Vagina (tissue), 1 donor: ENCODE results near the genes MRPS15 and GNL2.

- PRO-cap, result no peak
- RAMPAGE, long total RNA, result start-site peak on the plus strand at chr1:36296425-36296690, 228 reads
Observed at GRCh38 chr1:36296441-36296815, 9.7 kb upstream of the SH3D21 start.

DNA sequence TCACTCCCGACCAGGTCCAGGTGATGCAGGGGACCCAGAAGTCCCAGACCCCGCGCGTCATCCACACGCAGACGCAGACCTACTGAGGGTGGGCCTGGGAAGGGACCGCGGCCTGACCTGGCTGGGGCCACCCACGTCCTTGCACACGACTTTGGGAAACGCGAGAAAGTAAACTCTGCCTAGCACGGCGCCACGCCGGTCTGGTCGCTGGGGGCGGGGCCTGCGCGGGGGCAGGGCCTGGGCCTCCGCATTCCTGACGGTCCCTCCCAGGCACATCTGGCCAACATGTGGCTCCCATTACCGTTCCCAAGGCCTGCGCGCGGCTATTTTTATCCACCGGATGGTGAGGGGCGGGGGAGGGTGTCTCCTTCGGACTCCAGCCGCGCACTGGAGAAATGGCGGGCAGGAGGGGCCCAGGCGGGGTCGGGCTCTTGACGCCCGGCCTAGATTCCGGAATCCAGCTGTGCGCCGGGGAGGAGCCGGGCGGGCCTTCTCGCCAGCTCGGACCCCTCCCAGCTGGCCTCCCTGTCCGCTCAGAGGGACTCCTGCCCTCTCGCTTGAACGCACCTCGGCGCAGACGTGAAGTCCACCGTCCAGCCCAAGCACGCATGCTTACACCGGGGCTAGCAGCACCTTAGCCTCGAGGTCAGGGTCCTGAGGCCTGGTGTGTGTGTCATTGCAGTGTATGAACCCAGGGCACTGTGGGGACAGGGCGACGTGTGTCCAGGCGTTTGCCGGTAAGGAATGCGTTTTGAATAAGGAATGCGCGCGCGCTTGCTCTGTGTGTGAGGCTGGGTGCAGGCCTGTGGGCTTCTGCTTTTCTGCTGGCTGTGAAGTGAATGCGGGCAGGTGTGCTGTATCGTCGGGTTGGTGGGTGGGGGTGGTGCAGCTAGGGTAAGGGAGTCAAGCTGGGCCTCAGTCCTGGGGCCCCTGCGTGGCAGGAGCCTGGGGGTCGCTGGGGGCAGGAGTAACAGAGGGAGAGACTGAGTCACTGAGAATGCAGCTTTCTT, 2.1 kb downstream of the EVA1B start:
- PRO-cap, result bidirectional peak, plus-strand start at position 392 of the sequence, minus-strand start at position 202 of the sequence
- RAMPAGE, long total RNA, result no peak

GRCh38 chr1:36344054-36344696, 20.7 kb upstream of the EVA1B start:
- PRO-cap, result no peak
- RAMPAGE, long total RNA, result no peak

DNA sequence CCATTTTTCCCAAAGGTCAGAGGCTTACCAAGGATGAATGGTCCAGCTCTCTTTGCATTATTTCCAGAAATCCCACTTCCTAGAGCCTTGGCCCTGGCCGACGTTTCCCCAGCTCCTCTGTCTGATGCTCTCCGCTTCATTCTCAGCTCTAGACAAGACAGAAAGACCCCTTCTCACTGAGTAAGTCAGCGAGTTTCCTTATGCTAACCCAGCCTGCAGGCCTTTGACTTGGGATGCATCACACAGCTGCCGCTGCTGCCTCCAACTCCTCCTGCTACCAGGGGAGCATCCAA, 24.6 kb downstream of the STK40 start:
- PRO-cap, result no peak
- RAMPAGE, long total RNA, result no peak

- PRO-cap, result no peak
- RAMPAGE, long total RNA, result no peak
Observed at GRCh38 chr1:36367107-36367405, 18.7 kb downstream of the STK40 start.

DNA sequence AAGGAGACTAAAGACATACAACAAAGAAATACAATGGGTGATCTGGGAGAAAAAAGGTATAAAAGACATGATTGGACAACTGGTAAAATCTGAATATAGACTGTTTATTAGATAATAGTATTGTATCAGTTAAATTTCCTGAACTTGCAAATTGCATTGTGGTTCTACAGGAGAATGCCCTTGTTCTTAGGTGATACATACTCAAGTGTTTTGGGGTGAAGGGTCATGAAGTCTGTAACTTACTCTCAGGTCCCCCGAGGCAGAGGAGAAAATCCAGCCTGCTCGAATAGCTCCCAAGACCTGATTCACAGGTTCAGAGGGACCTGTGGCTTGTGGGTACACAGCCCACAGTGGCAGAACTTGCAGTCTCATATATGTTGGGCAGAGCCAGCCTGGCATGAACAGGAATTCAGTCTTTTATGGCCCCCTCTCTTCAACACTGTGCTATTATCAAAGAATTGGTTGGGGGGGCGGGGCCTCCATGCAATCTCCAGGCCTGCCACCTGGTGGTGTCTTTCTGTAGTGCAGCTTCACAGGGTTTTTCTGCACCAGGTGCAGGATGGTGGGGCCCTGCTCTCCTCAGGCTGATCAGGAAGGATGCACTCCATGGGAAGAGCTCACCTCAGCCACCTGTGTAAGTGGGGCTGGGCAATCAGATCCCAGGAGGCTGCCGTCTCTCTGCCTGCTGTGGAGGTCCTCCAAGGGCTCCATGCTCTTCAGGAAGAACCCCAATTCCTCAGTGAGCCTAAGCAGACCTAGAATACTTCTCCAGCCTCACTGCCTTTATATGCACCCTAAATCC, 16.8 kb downstream of the STK40 start:
- PRO-cap, result no peak
- RAMPAGE, long total RNA, result no peak

- PRO-cap, result no peak
- RAMPAGE, long total RNA, result no peak
Observed at GRCh38 chr1:36379960-36380610, 5.6 kb downstream of the STK40 start.

GRCh38 chr1:36463233-36464409, at the start of gene MRPS15:
Gene MRPS15 (minus strand): TSS chr1:36464384.
- PRO-cap, result bidirectional peak, plus-strand start at chr1:36464468, minus-strand start at chr1:36464360
- RAMPAGE, long total RNA, result start-site peak on the minus strand at chr1:36464315-36464384, 583 reads

DNA sequence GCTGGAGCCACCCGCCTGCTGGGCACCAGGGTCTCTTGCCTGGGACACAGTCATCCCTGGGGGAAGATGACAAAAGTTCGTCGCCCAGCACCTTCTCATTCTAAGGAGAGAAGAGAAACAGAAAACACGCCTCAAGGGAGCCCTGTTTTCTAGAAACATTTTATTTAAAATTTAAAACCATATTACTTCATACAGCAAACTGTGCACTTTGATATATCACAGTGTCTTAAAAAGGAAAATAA, 239.0 kb downstream of the GRIK3 start:
- PRO-cap, result unidirectional peak, minus-strand start at position 95 of the sequence
- RAMPAGE, long total RNA, result no peak

GRCh38 chr1:37461333-37461886, 13.0 kb upstream of the ZC3H12A start:
- PRO-cap, result no peak
- RAMPAGE, long total RNA, result no peak

DNA sequence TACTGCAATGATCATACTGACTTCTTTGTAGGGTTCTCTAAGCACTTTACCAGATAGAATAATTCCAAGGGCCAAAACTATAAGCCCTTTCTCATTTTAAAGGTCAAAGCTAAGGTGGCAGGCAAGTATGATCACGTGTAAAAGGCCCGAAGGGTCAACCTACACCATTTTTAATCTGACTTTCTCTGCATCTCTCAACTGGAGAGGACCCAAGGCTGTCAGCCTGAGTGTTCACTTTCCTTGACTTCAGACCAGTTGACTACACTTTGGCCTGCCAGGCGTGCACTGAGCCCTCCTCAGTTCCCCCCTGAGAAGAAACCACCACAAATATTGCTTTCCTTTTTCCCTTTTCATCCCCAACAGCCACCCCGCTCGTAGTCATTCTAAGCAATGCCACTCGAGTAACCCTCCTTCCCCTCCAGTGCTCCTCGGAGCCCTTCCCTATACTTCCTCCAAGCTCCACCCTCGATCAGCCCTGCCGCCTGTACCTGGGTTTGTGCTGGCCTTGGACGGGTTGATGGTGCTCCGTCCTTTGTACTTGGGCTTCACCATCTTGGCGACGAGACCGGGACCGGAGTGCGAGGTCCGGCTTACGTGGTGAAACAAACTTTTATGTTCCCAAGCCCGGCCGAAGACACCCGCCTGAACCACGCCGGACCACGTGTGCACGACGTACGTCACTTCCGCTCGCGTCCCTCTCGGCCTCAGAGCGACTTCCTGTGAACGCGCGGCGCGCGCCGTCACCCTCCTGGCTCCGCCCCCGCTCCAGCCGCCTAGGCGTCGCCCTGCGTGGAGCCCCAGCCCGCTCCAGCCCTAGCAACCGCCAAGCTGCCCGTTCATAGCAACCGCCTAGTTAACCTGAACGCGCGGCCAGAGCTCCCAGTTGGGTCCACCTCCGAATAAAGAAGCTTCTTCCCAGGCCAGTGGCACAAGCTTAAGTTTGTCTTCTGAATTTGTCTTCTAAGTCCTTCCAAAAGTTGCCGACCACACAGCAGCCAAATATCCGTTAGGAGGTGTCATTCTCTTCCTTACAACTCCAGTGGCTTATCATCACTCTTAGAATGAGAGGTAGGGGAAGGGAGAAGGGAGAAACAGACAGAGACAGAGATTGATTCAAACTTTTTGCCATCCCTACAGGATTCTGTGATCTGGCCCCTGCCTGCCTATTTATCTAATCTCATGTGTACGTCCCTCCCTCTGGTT, at the start of gene GNL2:
Gene GNL2, minus strand, starts transcription at position 667 of the 1,203 bp plus-strand sequence.
- PRO-cap, result bidirectional peak, plus-strand start at position 800 of the sequence, minus-strand start at position 665 of the sequence
- RAMPAGE, long total RNA, result start-site peak on the minus strand centred at position 654 of the sequence, 31 bp wide, 603 reads

GRCh38 chr1:37844170-37844748, 15.1 kb downstream of the MTF1 start:
- PRO-cap, result no peak
- RAMPAGE, long total RNA, result no peak

DNA sequence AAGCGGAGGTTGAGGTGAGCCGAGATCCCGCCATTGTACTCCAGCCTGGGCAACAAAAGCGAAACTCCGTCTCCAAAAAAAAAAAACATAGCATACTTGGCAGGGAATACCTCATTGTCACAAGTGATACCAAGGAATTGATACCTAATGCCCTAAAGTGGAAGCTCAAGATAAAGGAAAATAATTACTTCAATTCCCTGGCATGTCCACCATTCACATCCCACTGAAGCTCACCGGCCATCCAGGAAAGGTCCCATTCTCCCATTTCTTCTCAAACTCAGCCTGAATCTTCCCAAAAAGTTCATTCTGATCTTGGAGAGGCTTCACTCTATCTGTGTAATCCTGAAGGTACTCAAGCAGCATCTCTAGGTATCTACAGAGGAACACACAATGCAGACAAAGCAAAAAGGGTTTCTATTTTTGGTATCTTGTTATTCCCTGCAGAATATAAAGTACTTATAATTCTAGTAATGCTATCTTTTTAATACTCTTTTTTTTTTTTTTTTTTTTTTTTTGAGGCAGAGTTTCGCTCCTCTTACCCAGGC, 9.4 kb downstream of the SF3A3 start:
- PRO-cap, result no peak
- RAMPAGE, long total RNA, result no peak

GRCh38 chr1:38026911-38027436, 14.4 kb downstream of the UTP11 start:
- PRO-cap, result no peak
- RAMPAGE, long total RNA, result no peak

DNA sequence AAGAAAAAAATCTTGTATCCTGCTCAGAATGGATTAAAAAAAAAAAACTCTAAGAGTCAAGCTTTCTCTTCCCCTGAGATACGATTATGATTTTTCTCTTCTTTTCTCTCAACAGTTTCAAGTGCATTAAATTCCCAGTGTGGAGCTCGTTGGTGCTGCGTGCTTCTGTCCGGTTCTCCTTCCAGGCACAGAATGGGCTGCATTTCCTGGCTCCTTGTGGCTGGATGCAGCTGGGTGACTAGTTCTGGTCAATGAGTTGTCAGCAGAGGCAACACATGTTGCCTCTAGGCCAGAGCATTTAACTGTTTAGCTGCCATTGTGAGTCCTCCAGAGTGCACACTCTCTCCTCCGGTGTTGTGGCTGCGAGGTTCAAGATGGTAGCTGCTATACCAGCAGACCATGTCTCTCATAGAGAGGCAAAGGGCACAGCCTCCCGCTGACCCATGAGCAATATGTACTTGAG, 312.9 kb downstream of the RRAGC start:
- PRO-cap, result no peak
- RAMPAGE, long total RNA, result no peak

DNA sequence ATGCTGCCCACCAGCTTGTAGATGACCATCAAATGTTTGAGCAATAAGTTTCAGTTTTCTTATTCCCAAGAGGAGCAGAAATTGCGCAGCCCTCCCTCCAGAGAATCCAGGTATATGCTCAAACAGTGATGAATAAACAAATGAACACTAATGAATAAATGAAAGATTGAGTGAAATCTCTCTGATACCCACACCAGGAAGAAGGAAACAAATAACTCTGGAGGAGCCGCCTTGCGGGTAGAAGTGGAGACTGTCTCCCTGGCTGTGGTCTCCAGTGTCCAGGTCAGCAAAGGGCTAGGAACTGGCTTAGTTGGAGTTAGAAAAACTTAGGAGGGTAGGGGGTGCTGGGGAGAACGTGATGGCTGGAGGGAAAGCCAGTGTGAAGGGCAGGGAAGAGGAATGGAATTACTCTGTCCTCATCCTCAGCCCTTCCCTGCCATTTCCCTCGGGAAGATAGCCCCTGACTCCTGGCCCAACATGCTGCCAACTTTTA, 581 bp downstream of the RHBDL2 start:
- PRO-cap, result no peak
- RAMPAGE, long total RNA, result no peak

GRCh38 chr1:39009452-39009675, 16.8 kb upstream of the NDUFS5 start:
- PRO-cap, result no peak
- RAMPAGE, long total RNA, result no peak

- PRO-cap, result no peak
- RAMPAGE, long total RNA, result no peak
Observed at GRCh38 chr1:39115357-39116292, 88.9 kb upstream of the MACF1 start.

GRCh38 chr1:39148776-39149404, 55.6 kb upstream of the MACF1 start:
- PRO-cap, result no peak
- RAMPAGE, long total RNA, result start-site peak on the plus strand at chr1:39148813-39148895, 19 reads

DNA sequence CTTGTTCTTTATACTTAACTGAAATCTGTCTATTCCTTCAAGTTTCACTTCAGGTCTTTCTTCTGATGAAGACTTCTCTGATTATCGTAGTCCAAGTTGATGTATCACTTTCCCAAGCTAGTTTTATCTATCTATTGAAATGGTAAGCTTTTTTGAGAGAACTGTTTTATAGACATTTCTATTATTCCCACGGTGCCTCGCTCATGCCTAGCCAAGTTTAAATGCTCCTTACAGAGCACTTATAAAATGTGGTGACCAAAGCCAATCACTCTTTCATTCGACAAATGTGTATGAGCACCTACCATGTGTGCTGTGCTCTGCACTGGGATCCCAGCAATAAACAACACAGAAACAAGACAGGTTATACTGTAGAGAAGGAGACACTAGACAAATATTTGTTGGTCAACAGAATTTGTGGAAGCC, 34.4 kb upstream of the MACF1 start:
- PRO-cap, result no peak
- RAMPAGE, long total RNA, result start-site peak on the plus strand centred at position 225 of the sequence, 50 bp wide, 16 reads; start-site peak on the plus strand centred at position 307 of the sequence, 13 bp wide, 33 reads